Measurements from ENCODE around the gene POP4.

DNA sequence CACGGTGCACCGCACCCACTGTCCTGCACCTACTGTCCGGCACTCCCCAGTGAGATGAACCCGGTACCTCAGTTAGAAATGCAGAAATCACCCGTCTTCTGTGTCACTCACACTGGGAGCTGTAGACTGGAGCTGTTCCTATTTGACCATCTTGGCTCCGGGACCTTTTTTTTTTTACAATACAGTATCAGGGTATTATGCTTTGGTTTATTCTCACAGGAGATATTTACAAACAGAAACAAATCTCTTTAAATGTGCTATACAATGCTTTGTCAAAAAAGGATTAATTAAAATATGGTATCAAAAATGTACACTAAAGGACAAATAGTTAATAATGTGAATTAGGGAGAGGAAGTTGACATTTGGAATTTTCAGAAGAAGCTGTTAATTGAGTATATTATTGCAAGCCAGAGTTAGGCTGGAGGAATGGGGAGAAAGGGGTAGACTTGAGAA lies 67.6 kb upstream of the ZNF254 start:
- RRBS = no CpG with 5 or more reads among the region's 6 CpGs

DNA sequence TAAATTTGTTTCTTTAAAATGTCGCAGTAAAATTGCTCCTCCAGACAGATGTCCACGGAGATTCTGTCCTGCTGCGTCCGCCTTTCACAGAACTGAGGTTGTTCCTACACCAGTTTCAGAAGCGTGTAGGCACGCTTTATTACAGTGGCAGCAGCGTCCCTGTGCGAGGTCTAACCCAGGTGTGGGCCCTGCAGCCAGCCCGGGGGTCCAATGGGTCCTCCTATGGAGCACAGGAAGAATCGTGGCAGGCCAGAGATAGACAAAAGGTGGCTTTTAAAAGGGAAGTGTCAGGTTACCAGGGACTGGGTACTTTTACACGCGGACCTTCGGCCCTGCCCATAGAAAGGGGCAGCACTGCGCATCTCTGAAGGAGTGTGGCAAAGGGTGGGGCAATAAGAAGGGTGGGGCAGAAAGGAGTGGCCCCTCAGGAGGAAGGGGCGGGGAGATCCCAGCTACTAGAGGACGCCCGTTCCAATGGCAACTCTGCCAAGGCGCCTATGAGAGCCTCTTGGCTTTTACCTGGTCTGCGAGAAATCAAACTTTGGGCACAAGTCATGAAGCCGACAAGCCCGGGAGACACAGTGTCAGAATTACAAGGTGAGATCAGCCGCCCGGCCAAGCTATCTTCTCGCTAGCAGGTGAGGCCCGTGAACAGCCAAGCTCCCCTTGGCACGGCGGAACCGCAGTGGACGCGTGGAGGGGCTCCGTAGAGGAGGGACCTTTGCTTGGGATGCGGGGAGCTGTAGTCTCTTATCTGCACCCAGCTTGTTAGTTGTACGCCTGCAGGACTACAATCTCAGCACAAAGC lies 1419.7 kb downstream of the UQCRFS1 start:
- RRBS = no CpG with 5 or more reads among the region's 33 CpGs

- RRBS = 7% methylated on average over 30 of the region's 50 CpGs
Measured at GRCh38 chr19:28727399-28727884, 485.5 kb downstream of the UQCRFS1 start.

DNA sequence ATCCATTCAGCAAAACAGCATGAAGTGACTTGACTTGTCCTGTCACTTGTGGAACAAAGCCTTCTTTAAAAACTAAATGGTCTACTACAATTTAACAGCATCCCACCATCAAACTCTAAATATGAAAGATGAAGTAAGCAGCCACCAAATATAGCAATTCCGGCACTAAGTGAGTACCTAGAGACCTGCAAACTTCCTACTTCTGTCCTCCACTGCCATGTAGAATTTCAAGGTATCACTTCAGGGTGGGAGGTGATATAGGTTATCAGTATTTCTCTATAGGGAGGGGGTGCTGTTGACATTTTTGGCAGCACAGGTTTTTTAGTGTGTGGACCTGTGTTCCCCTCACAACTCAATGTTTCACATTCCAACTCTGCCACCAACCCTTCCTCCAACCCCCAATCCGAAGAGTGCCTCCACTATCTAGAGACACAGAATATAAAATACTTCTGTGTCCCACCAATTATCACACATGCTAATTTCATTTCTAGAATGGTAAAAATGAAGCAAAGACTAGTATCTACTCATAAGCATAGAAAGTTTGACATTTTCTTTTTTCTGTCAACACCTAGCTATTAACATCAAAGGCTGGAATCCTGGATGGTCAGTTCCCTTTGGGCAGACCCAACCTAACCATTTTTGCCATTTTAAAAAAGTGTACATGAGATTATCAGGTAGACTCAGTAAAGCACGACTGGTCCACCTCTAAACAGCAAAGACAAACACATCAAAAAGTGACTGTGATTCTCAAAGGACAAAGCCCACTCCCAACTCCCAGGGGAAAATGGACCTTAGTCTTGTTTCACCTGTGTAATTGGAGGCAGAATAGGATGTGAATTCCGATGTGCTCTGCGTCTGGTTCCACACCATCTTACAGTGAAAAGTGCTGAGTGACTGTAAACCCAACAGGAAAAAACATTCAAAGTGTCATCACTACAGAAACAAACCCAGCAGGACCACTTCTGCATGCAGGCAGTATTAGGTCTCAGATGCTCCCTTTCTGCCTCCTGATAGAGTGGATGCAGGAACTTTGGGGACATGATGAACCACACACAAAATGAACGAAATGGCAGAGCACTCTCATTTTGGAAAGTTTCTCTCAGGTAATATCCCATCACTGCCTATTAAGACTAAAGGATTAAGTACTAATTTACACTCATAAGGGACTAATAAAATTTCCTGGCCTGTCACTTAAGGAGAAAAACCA lies 6.8 kb downstream of the UQCRFS1 start:
- RRBS = no CpG with 5 or more reads among the region's 6 CpGs

DNA sequence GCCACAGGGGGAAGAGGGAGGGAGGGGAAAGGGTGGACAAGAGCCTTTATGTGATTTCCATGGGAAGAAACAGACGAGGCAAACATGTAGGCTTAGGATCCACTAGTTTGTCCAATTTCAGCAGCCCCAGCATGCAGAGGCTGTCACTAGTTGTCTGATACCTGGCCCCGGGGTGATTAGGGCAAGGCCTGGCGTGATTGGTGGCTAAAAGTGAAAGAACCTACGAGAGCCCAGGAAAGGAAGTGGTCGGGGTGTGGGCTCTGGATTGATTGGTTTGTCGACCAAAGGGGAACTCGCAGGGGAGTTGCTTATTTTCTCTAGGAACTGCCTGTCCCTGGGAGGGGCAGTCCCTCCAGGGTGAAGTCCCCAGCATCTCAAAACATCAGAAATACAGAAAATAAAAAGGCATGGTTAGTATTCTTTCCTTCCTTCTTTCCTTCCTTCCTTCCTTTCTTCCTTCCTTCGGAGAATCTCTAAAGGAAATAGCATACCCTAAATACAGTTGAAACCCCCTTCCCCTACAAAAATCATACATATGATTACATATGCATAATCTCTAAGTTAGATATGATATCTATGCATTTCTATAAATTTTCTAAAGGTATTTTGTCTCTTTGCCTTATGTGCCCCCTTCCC lies 64.2 kb upstream of the UQCRFS1 start:
- RRBS = no CpG with 5 or more reads among the region's 8 CpGs

DNA sequence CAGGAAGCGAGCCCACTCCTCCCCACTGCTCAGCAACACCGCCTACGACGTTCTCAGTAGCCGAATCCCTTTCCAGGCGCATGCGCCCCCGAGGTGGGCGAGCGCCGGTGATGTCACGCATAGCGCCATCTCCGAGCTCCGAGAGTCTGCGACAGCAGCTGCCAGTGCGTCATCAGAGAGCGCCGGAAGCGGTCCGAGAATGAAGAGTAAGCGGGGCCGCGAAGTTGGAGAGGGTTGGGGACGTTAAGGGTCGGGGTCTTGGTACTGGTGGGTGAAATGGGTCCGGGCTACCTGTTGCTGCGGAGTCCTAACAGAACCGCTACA lies at the start of gene POP4:
Gene POP4, plus strand, starts transcription at position 164 of the 324 bp plus-strand sequence.
- RRBS = under 1% methylated on average over 15 of the region's 29 CpGs

GRCh38 chr19:29671193-29672229 lies 6.2 kb downstream of the PLEKHF1 start:
- RRBS = no CpG with 5 or more reads among the region's 18 CpGs

DNA sequence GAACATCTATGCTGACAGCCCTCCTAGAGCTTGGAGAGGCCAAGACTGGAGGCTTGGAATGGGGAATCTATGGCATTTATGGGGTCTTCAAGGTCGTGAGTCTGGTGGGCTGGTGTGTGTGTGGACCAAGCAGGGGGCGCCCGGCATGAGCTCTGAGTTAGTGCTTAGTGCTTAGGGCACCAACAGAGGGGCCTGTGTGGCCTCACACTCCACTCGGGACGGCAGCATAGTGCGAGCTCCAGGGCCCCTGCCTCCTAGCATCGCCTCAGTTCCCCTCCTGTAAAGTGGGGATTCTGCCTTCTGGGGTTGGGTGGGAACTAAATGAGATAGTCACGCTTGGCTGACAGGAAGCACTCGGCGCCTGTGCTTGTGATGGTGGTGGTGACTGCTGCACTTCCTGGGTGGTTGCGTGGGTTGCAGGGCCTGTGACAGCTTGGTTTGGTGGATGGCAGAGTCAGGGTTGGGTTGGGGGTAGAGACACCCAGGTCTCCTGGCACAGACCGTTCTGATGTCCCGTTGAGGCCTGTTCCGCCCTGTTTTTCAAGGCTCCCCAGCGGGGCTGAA lies 7.6 kb downstream of the PLEKHF1 start:
- RRBS = no CpG with 5 or more reads among the region's 15 CpGs

DNA sequence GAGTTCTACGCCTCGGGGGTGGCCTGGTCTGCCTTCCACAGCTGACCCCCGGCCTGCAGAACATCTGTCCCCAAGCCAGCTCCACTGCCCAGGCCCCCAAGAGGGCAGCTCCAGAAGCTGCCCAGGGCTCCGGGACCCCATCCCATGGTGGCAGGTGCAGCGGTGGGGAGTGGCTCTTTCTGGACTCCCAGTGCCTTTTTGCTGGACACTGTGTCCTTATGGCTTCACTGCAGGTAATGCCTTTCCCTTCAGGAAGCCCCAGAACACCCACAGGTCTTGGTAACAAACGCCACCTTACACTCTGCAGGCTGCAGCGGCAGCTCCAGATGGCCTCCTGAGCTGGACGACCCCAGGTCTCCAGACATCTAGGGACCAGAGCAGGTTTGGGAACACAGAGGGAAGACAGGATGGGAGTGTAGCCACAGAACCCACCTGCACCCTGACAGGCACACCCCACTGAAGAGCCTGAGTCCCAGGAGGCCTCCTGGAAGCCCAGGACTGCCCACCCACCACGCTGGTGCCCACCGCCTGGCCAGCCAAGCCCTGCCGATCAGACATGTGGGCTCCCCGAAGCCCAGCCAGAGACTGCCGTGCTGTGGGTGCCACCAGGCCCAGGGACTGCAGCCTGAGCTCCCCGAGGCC lies 9.5 kb downstream of the PLEKHF1 start:
- RRBS = 75% methylated on average over 2 of the region's 14 CpGs

- RRBS = no CpG with 5 or more reads among the region's 17 CpGs
Measured at GRCh38 chr19:29687142-29687893, 22.1 kb downstream of the PLEKHF1 start.

- RRBS = no CpG with 5 or more reads among the region's 1 CpG
Measured at GRCh38 chr19:30161250-30161449, 211.0 kb upstream of the ZNF536 start.

- RRBS = no CpG with 5 or more reads among the region's 9 CpGs
Measured at GRCh38 chr19:30360737-30361238, 11.4 kb upstream of the ZNF536 start.

DNA sequence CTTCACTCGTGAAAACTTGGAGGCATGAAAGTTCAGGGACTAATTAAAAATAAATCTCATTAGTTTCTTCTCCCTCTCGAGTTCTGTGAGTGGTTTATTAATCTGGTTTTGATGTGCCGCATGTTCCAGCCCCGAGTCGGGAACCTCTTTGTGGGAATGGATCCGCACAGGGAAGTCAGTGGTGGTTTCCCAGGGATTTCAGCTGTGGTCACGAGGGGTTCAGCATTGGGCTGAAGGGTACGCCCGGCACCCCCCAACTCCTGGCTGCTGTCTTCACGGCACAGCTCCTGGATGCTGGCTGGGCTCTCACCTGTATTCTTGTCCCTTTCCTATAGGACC lies 167.7 kb downstream of the ZNF536 start:
- RRBS = no CpG with 5 or more reads among the region's 10 CpGs

- RRBS = 2% methylated on average over 18 of the region's 63 CpGs
Measured at GRCh38 chr19:30719248-30720319, 347.4 kb downstream of the ZNF536 start.

DNA sequence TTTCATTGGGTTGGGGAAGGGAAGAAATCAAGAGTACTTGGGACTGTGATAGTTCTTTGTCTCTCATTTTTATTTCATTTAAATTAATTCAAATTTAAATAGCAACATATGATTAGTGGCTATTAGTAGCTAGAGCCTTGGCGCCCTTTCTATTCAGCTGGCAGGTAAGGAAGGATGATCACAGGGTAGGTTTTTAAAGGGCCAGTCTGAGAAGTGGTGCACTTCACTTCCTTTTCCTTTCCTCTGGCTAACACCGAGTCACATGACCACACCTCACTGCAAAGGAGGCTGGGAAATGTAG lies 128.8 kb downstream of the TSHZ3 start:
- RRBS = no CpG with 5 or more reads among the region's 2 CpGs

GRCh38 chr19:31316706-31317088 lies 32.5 kb downstream of the TSHZ3 start:
- RRBS = no CpG with 5 or more reads among the region's 7 CpGs

GRCh38 chr19:32063623-32064181 lies 281.7 kb upstream of the ZNF507 start:
- RRBS = no CpG with 5 or more reads among the region's 15 CpGs

DNA sequence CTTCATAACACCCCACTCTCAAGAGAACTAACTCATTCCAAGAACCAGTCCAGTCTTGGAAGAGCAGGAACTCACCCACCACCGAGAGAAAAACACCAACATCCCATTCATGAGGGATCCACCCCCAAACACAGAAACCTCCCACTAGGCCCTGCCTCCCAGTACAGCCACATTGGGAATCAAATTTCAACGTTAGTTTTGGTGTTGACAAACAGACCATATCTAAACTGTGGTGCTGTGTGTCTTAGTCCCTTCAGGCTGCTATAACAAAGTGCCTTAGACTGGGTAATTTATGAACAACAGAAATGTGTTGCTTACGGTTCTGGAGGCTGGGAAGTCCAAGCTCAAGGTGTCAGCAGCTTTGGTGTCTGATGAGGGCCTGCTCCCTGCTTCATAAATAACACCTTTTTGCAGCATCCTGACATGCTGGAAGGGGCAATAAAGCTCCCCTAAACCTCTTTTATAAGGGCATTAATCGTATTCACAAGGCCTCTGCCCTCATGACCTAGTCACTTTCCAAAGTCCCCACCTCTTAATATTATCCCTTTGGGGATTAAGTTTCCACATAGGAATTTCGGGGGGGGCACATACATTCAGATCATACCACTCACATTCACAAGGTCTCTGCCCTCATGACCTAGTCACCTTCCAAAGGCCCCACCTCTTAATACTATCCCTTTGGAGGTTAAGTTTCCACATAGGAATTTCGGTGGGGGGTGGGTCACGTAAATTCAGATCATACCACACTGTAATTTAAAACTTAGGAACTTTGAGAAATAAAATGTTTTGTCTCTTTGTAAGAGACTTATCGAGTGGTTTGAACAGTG lies 27.4 kb downstream of the ZNF507 start:
- RRBS = no CpG with 5 or more reads among the region's 8 CpGs

DNA sequence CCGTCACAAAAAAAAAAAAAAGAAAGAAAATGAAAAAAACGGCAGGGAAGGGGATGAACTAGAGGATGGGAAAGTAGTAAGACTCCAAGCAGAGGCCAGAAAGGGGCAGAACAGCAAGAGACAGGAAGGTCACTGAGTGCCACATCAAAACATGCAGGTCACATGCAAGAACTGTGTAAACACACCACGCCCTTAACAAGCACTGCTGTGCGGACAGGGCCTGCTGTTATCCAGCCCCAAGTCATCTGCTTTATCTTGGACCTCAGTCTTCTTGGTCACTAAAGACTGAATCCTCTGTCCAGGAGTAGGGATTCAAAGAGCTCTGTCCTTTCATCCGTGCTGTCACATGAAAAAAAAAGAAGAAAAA lies 5.0 kb downstream of the ANKRD27 start:
- RRBS = no CpG with 5 or more reads among the region's 5 CpGs